Measurements from ENCODE around the gene NEIL3.

DNA sequence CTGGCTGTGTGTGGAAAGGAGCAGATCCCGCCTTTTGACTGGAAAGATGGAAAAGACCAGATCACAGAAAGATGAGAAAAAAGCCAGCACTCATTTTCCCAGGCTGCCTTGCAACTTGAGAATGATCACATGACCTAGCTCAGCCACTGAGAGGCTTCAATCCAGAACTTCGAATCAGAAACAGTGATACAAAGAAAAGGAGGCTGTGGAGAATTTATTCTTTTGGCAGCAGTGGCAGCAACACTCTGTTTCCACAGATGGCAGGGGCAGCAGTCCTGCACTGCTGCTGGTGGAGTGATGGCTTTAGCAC lies 77.7 kb upstream of the SH3RF1 start:
- PRO-cap, 2 experiments = no peak in any of the 2 experiments
- RAMPAGE, long total RNA, 4 experiments = no peak in any of the 4 experiments

- PRO-cap, 2 experiments = no peak in any of the 2 experiments
- RAMPAGE, long total RNA, 4 experiments = start-site peak on the minus strand in 2 of 4 experiments, at chr4:169510615-169510951 at its widest, 5 to 7 reads per replicate
These were observed 101.8 kb downstream of the NEK1 start for GRCh38 chr4:169510436-169511129.

DNA sequence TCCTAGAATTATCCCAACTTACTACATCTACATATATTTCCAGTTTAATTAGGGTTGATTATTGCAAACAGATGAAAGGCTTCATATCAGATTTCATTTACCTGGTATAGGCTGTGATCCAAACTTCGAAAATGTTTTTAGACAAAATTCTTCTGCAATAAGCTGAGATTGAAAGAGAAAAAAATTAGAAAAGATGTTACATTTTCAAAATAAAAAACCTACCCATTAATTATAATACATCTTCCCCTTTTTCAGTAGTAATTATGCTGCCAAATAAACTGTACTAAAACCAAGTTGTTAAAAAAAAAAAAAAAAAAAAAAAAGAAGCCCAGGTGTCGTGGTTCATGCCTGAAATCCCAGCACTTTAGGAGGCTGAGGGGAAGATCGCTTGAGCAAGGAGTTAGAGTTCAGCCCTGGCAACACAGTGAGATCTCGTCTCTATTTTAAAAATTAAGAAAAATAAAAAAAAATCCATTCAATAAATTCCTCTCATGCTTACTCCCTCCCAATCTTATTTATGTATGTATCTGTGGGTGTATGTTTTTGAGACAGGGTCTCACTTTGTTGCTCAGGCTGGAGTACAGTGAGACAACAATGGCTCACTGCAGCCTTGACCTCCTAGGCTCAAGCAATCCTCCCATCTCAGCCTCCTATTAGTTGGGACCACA lies 31.5 kb downstream of the NEK1 start:
- PRO-cap, 2 experiments = no peak in any of the 2 experiments
- RAMPAGE, long total RNA, 4 experiments = no peak in any of the 4 experiments

- PRO-cap, 2 experiments = no peak in any of the 2 experiments
- RAMPAGE, long total RNA, 4 experiments = no peak in any of the 4 experiments
These were observed 32.6 kb downstream of the MFAP3L start for GRCh38 chr4:169993482-169994146.

GRCh38 chr4:171298848-171299300 lies 514.3 kb upstream of the GALNTL6 start:
- PRO-cap, 2 experiments = no peak in any of the 2 experiments
- RAMPAGE, long total RNA, 4 experiments = no peak in any of the 4 experiments

GRCh38 chr4:171812323-171813148 lies 668 bp upstream of the GALNTL6 start:
- PRO-cap, 2 experiments = no peak in any of the 2 experiments
- RAMPAGE, long total RNA, 4 experiments = no peak in any of the 4 experiments

GRCh38 chr4:172995114-172996054 lies 173.2 kb upstream of the GALNT7 start:
- PRO-cap, 2 experiments = no peak in any of the 2 experiments
- RAMPAGE, long total RNA, 4 experiments = start-site peak on the minus strand in 2 of 4 experiments, at chr4:172995305-172995825 at its widest, 19 to 99 reads per replicate

DNA sequence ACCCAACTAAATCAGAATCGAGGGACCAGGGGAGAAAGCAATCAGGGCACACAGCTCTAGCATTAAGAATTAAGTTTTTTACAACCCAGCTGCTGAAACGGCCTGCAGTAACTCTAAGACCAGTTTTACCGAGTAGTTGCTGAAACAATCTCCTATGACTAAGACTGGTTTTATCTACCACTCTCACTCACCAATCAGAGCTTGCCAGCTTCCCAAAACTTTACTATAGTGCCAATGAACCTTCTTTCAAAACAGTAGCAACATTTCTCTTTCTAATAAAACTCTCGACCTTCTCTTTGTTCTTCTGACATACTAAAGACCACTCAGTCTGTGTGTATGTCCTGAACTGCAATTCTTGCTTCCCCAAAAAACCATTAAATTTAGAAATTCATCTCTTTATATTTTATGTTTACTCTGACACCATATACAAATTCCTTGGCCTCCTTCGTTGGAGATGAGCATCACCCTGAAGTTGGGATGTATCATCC lies 2.7 kb upstream of the SAP30 start:
- PRO-cap, 2 experiments = peak in 1 of 2 experiments; most common minus-strand start position 127 of the sequence (in 1)
- RAMPAGE, long total RNA, 4 experiments = no peak in any of the 4 experiments

GRCh38 chr4:173516088-173517495 lies 13.4 kb downstream of the HAND2 start:
- PRO-cap, 2 experiments = no peak in any of the 2 experiments
- RAMPAGE, long total RNA, 4 experiments = no peak in any of the 4 experiments

DNA sequence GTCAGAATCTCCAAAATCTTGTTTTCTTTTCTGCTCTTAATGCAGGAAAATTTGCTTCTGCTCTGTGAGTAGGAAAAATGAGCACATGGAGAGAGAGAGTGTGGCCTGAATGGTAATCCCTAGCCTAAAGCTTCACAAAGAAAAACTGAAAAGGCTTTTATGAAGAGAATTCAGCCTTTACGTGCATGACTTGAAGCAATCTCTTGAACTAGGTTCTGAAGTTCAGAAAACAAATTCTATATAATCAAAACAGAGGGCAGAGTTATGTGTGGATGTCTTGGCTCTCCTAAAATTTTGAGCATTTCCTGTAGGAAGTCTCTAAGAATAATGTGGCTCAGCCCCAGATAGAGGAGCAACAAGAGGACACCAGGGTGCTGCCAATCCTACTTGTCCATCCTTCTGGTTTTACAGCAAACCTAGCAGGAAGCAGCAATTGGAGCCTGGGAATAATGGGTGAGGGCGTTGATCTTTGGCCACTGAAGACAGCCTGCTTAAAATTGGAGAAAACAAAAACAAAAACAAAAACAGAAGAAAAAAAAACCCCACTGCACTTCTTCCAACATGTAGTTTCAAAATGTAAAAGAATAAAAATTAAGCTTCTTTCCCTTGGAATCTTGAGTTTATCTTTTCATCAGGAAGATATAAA lies 130.8 kb downstream of the FBXO8 start:
- PRO-cap, 2 experiments = no peak in any of the 2 experiments
- RAMPAGE, long total RNA, 4 experiments = no peak in any of the 4 experiments

DNA sequence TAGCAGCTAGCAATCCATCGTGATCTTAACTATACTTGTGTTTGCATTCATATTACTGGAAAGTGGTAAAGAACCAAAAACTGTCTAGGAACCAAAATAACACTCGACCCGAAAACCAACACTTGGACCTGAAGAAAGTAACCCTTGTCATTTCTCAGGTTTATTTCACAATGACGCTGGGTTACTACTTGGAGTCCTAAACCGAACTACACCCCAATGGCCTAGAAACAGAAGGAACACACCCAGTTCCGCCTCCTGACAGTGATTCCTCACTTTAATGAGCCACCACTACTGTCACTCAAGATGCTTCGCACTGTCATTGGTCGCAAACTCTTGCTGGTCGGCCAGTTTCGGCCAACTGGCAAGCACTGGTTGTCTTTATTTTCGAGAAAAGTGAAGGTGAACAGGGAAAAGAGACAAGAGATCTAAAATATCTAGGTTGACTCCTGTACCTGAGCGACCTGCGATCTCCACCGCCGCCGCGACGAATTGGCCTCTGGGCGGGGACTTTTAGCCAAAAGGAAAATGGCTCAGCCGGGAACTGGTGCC lies 435 bp downstream of the FBXO8 start:
- PRO-cap, 2 experiments = peak in 2 of 2 experiments; most common plus-strand start position 347 of the sequence (in 2); most common minus-strand start position 172 of the sequence (in 1)
- RAMPAGE, long total RNA, 4 experiments = start-site peak on the plus strand in 4 of 4 experiments, centred at positions 377 to 390 of the sequence, 18 to 60 reads per replicate

GRCh38 chr4:174400813-174401355 lies 117.2 kb downstream of the CEP44 start:
- PRO-cap, 2 experiments = no peak in any of the 2 experiments
- RAMPAGE, long total RNA, 4 experiments = no peak in any of the 4 experiments

DNA sequence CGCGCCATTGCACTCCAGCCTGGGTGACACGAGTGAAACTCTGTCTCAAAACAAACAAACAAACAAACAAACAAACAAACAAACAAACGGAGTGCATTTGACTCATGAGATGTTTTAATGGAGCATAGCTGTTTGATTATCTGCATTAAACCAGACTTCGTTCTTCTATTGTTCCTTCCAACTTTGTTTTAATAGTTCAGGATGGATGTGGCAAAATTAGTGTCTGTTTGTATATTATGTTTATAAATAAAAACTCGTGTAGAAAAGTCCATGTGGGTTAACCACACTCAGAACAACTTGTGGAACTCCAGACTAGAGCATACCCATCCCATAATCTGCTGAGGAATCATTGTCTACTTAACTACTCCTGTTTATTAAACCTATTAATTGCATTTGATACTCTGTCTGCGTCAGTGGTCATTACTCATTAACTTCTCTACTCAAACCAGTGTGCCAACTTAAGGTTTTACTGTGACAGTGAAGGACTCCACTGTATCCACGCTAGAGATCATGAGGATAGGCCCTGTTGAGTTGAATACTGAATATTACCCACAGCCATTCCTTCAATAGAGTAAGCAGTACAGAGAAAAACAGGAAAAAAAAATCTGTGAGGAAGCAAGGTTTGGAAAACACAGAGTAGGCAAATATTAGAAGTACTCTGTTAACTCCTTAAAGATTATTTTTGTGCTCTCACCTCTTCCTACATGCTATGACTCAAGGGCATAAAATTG lies 17.4 kb downstream of the HPGD start:
- PRO-cap, 2 experiments = no peak in any of the 2 experiments
- RAMPAGE, long total RNA, 4 experiments = no peak in any of the 4 experiments

GRCh38 chr4:175266982-175267181 lies 348.7 kb downstream of the ADAM29 start:
- PRO-cap, 2 experiments = no peak in any of the 2 experiments
- RAMPAGE, long total RNA, 4 experiments = no peak in any of the 4 experiments

DNA sequence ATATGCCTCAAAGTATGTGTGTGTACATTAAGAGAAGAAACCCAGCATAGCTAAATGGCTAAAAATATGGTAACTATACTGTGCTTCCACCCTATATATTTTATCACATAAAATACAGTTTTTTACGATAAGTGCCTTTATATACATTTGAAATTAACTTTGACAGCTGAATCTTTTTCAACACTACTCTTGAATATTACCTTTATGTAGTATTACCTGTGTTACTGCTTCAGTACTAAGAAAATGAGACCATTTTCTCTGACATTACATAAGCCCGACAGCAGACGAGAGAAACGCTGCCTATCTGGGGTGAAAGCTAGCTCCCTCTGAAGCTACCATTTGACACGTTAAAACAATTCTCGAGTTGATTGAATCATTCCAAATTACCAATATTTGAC lies 984 bp downstream of the GPM6A start:
- PRO-cap, 2 experiments = no peak in any of the 2 experiments
- RAMPAGE, long total RNA, 4 experiments = no peak in any of the 4 experiments

- PRO-cap, 2 experiments = no peak in any of the 2 experiments
- RAMPAGE, long total RNA, 4 experiments = no peak in any of the 4 experiments
These were observed 12.6 kb downstream of the SPCS3 start for GRCh38 chr4:176331947-176333169.

DNA sequence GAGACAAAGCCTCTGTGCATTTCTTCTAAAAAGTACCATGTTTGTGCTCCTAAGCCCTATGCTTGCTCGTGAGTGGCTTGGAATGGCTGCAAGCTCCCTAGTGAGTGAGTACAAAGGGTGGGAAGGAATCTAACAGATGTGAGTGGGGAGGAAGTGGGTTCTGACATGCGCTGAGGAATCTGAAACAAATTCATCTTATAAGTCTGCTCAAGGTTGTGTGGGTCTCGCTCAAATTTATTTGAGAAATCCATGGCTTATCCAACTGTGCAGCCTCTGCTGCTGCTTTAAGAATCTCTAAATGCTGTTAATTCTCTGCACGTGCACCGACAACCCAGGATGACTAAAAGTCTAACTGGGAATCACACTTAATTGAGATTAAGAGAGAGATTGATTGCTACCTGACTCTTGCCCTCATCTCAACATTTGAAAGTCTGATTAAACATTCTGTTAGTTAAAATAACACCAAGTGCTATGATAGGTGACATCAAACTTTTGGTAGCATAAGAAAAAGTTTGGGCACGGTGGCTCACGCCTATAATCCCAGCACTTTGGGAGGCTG lies 13.5 kb downstream of the SPCS3 start:
- PRO-cap, 2 experiments = peak in 1 of 2 experiments; most common plus-strand start position 204 of the sequence (in 1)
- RAMPAGE, long total RNA, 4 experiments = no peak in any of the 4 experiments

DNA sequence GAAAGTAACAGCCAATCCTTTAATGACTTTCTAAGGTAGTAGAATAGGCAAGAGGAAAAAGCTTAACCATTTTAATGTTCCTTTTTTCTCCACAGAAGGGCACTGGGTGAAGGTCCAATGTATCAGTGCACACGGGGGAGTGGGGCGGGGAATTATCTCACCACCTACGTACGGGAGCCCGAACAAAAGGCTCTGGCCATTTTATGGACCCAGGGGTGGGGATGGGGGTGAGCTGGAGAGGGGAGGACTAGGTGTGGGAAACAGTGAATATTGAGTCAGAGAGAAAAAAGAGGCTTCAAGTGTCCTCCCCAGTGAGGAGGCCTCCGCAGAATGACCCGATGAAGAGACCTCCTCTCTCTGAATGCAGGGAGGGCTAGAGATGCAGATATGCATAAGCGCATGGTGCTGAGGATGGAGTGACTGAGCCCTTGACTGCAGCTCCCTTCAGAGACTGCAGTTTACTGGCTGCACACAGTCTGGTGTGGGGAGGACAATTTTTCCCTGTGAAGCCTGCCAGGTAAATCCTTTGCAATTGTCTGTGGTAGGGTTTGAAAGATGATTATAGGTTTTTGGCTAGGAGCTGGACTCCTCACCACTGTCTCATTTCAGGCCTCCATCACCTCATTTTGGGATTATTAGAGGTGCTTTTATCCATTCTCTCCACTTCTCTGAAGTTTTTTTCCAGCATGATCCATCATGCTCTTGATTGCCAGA lies 61.0 kb downstream of the SPCS3 start:
- PRO-cap, 2 experiments = peak in 1 of 2 experiments; most common minus-strand start position 365 of the sequence (in 1)
- RAMPAGE, long total RNA, 4 experiments = no peak in any of the 4 experiments

DNA sequence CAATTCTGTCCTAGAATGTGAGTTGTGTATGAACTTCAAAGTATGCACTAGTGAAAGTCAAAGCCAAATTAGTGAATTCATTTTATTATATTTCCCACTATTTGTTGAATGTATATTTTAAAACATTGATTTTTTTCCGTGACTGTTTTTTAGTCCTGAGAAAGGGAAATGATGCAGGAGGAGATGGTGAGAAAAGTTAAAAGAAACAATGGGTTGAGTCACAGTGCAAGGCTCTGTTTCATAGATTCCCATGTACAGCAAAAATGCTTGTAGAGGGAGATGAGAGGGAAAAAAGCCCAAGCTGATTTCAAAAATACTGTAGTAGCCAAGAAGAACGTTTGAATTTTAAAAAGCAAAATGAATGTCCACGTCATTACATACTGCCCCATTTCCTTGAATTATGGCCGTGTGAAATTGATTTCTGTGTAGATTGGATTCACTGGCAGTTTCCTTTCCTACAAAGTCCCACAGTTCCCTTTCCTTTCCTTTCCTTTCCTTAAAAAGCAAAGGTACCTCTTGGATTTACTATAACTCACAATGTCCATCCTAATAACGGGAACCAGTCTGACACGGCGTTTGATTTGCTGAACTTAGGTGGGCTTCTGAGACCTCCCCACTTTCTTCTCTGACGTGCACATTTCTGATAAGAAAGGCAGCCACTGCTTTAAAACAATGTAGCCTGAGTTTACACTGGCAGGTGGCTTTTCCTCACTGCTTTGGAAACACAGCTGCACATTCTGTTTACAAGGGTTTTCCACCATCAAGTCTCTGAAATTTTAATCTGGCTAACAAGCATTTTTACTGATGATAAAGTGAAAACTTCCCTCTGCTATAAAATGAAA lies 63.7 kb downstream of the SPCS3 start:
- PRO-cap, 2 experiments = peak in 1 of 2 experiments; most common plus-strand start position 270 of the sequence (in 1); most common minus-strand start position 170 of the sequence (in 1)
- RAMPAGE, long total RNA, 4 experiments = no peak in any of the 4 experiments

DNA sequence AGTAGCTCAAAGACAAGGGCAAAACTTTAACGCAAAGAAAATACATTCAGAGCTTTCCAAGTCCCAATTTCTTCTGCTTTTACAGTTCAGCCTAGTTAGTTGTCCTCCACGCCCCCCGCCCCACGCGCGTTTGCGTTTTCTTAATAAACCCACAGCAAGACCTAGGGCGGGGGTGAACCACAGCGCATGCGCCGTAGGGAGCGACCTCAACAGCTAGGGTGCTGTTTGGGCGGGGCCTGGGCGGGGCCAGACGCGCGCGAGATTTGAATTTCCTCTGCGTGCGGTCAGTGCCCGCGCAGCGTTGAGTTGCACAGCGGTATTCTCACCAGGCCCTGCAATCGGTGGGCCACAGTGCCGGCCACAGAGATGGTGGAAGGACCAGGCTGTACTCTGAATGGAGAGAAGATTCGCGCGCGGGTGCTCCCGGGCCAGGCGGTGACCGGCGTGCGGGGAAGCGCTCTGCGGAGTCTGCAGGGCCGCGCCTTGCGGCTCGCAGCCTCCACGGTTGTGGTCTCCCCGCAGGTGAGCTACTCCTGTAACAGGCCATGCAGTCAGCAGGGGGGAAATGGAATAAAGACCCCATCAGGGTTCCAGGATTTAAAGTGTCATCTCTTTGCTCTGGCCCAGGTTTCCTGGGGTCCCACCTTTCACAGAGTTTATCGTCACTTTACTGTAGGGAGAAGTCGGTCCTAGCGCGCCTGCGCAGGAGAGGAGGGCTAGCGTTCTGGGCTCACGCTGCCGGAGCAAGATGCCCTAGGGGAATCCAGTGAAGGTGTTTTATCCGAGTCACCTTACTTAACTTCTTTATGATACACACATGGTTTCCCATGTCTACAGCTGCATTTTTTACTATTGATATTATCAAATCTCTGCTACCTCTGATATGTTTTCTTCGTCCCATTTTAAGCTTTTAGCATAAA lies at the start of gene NEIL3:
TSS of gene NEIL3 (plus strand) at position 287 of the 920 bp plus-strand sequence.
- PRO-cap, 2 experiments = peak in 1 of 2 experiments; most common plus-strand start position 273 of the sequence (in 1); most common minus-strand start position 134 of the sequence (in 1)
- RAMPAGE, long total RNA, 4 experiments = start-site peak on the plus strand in 1 of 4 experiments, centred at position 294 of the sequence, 7 reads per replicate